ENCODE measurements around the gene ANAPC1.

GRCh38 chr2:109217555-109217754, 88.5 kb downstream of the SH3RF3 start:
- PRO-cap, result no peak
- RAMPAGE, long total RNA, 3 experiments, result no peak in any of the 3 experiments

DNA sequence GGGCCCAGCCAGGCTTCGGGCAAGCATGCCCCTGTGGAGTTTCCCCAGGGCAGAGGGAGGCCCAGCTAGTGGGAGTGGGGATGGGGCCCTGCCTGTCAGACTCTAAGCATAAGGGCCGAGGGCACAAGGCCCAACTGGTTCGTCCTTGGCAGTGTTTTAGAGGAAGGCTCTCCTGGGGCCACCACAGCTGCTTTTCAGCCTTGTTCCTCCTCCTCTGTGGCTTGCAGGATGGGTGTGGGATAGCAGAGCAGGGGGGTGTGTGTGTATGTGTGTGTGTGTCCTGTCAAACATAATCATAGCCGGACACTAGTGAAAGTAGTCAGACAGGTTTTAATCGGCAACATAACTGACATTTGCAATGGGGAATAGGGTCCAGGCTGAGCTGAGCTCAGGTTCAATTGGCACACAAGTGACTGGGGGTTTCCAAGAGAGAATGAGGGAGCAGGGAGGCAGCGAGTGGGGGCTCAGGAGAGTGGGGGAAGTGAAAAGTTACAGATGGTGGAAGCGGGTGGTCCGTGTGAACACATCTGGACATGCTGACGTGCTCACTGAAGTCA, 114.2 kb downstream of the SEPTIN10 start:
- PRO-cap, result no peak
- RAMPAGE, long total RNA, 3 experiments, result no peak in any of the 3 experiments

DNA sequence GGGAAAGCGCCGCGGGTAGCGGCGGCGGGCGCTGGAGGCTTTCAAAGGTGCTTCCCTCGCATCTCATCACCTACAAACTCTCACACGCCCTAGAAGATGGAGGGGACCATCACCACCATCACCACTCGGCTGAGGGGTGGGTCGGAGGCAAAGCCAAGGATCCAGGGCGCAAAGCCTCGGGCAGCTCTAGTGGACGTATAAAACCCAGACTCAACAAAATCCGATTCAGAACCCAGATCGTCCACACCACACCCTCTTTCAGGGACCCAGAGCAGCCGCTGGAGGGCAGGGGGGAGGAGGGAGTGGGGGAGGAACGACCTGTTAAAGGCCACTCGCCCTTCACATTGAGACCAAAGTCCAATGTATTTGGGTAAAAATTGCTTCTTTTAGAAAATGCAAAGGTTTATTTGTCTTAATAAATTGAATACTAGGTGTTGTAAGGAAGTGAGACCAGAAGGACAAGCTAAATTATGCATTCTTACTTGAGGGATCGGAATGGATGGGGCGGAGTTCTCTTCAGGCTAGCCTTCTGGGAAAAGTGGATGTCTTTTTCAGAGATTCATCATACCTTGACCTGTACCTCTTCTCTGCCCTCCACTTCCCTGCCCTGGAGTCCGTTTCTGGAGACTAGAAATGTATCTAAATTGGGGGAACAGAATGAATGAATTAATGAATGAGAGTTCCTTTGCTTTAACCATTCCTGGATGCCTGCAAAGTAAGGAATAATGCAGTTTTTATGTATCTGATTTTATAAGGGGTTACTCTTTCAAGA, 1.7 kb downstream of the SOWAHC start:
- PRO-cap, result no peak
- RAMPAGE, long total RNA, 3 experiments, result no peak in any of the 3 experiments

DNA sequence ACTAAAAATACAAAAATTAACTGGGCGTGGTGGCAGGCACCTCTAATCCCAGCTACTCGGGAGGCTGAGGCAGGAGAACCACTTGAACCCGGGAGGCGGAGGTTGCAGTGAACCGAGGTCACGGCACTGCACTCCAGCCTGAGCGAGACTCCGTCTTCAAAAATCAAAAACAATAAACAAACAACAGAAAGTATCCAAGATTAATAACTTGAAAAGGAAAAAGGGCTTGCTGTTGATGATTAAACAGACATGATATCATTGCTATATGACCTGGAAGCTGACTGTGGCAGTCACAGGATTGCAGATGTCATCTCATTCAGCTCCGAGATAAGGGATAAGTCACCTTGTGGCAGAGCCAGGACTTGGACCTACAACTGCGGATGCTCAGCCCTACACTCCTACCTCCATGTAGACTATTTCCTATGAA, 16.8 kb downstream of the SOWAHC start:
- PRO-cap, result no peak
- RAMPAGE, long total RNA, 3 experiments, result no peak in any of the 3 experiments

DNA sequence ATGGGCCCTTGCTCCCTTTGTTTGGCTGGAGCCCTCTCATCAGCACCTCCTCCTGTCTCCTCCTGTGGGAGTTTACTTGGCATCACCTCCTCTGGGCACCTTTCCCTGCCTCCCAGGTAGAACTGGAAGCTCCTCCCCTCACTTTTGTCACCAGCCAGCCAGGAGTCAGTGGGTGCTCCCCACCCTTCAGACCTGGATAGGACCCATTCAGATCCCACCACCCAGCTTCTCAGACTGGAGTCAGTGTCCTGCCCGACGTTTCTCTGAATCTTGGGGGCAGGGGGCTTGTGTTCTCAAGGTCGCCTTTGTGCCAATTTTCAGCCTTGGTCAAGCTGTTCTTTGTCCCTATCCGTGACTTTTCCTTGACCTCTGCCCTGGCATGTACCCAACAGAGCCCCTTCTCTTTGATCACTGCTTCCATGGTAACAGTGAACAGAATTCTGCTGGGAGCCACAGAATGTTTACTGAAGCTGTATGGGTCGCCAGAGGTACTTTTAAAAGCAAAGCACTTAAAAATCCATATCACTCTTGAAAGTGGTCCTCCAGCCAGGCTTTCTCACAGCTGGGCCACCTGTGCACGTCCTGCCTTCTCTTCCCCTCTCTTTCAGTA, 63.0 kb downstream of the SOWAHC start:
- PRO-cap, result no peak
- RAMPAGE, long total RNA, 3 experiments, result no peak in any of the 3 experiments

- PRO-cap, result no peak
- RAMPAGE, long total RNA, 3 experiments, result no peak in any of the 3 experiments
These were observed 2.3 kb upstream of the MALL start for GRCh38 chr2:110117865-110118393.

DNA sequence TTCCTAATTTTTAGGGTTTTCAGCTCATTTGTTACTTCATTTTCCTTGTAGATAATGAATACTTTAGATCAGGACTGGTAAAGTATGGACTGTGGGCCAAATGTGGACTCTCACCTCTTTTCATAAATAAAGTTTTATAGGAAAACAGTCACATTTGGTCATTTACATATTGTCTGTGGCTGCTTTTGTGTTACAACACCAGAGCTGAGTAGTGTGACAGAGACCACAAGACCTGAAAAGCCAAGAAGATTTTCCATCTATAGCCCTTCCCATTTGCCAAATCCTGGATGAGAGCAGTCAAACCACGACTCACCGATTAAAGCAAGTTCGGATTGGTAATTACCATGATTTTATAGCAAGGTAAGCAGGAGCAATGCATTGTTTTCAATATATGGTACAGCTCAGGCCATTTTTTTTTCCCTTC, 9.3 kb upstream of the MALL start:
- PRO-cap, result no peak
- RAMPAGE, long total RNA, 3 experiments, result no peak in any of the 3 experiments

- PRO-cap, result no peak
- RAMPAGE, long total RNA, 3 experiments, result no peak in any of the 3 experiments
These were observed 37.2 kb downstream of the NPHP1 start for GRCh38 chr2:110167584-110168093.

GRCh38 chr2:110858792-110859365, 126.5 kb downstream of the ACOXL start:
- PRO-cap, result no peak
- RAMPAGE, long total RNA, 3 experiments, result no peak in any of the 3 experiments

DNA sequence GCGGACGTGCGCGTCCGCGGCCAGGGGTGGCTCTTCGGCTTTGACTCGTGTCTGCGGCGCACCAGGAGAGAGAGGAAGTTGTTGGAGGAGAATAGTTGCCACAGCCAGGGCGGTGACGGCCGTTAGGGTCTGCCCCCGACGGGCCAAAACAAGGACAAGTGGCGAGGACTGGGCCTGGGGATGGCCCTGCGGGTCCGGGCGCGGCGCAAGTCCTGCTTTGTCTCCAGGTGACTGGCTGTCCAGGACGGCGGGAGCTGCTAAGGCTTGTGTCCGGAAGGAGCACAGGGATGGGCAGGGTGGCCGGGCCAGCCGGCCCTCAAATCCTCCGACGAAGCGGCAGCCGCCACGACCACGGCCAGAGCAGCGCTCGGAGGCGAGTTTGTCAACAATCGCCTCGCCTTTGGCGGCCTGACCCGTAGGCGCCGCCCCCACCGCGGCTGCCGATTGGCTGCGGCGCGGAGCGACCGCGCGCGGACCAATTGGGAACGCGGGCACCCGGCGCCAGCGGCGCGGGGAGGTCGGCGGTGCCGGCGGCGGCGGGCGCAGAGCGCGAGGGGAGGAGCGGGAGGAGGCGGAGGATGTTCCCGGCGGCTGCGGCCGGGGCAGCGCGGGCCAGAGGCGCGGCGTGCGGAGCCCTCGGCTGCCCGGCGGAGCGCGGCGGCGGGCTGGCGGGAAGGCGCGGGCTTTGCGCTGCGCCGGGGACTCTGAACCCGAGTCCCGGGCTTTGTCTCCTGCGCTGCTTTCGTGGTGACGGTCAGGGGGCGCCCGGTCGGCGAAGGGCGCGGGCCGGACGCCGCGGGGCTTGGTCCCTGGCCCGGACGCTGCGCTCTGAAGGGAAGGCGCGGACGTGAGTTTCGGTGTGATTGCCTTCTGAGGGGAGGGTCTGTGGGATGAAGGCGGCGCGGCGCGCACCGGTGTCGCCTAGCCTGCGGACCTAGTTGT, 1.6 kb downstream of the BCL2L11 start:
- PRO-cap, result bidirectional peak, plus-strand start at position 545 of the sequence, minus-strand start at position 384 of the sequence
- RAMPAGE, long total RNA, 3 experiments, result start-site peak on the minus strand in 2 of 3 experiments, centred at positions 376 to 393 of the sequence, 16 to 21 reads per replicate

GRCh38 chr2:111157793-111158322, 37.1 kb downstream of the BCL2L11 start:
- PRO-cap, result no peak
- RAMPAGE, long total RNA, 3 experiments, result no peak in any of the 3 experiments

DNA sequence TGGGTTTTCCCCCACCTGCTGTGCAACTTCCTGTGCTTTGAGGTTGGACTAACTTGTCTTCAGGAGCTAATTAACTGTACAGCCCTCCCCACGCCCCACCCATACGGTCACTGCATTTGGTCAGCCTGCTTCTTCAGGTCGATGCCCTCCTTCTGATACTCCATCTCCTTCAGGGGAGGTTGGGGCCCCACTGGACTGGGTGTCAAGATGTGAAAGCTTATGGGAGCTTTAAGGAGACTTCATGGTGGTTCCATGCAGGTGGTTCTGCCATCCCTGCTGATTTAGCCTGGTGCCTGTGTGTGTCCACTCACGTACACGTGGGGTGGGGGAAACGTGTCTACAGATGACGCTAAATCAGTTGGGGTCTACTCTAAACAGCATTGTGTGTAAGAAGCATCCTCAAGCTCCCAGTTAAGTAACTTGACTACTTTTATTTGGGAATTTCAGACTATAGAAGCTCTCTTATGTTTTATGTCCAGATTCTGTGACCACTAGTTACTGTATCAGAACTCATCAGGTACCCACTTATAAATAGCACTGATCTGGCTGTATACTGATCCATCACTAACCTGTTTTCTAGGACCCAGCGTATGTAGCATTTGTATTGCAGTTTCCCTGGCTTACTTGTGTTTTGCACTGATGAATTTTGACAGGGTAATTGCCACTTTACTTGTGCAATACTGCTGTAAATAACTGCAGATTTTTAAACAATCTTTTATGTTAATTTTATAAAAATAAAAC, 47.1 kb downstream of the BCL2L11 start:
- PRO-cap, result no peak
- RAMPAGE, long total RNA, 3 experiments, result no peak in any of the 3 experiments

DNA sequence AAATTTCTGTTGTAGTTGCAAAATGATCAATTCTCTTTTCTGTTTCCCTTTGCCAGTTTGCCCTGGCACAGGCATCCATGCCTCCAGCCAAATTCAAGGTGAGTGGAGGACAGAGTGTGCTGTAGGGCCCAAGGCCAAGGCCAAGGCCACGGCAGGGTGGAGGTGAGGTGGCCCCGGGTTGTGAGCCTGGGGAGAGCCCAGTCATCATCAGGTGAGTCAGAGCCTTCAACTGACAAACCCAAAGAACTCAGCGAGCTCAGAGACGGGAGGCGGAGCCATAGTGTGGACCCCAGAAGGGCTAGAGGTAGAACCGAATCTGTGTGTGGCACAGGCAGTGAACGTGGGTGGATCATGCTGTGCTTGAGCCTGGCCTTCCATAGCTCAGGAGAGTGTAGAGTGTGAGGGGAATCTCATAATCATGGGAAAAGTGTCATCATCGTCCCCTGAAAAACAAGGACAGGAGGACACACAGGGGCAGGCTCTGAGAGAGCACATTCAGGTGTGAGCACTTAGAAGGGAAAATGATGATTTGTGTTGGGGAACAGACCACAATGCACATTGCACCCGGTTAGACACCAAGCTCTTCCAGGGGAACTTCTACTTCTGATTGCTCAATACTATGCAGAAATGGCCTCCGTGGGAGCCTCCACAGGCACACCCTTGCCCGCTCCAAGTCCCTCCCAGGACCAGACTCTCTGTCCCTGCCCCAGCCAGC, 55.9 kb downstream of the BCL2L11 start:
- PRO-cap, result no peak
- RAMPAGE, long total RNA, 3 experiments, result no peak in any of the 3 experiments

DNA sequence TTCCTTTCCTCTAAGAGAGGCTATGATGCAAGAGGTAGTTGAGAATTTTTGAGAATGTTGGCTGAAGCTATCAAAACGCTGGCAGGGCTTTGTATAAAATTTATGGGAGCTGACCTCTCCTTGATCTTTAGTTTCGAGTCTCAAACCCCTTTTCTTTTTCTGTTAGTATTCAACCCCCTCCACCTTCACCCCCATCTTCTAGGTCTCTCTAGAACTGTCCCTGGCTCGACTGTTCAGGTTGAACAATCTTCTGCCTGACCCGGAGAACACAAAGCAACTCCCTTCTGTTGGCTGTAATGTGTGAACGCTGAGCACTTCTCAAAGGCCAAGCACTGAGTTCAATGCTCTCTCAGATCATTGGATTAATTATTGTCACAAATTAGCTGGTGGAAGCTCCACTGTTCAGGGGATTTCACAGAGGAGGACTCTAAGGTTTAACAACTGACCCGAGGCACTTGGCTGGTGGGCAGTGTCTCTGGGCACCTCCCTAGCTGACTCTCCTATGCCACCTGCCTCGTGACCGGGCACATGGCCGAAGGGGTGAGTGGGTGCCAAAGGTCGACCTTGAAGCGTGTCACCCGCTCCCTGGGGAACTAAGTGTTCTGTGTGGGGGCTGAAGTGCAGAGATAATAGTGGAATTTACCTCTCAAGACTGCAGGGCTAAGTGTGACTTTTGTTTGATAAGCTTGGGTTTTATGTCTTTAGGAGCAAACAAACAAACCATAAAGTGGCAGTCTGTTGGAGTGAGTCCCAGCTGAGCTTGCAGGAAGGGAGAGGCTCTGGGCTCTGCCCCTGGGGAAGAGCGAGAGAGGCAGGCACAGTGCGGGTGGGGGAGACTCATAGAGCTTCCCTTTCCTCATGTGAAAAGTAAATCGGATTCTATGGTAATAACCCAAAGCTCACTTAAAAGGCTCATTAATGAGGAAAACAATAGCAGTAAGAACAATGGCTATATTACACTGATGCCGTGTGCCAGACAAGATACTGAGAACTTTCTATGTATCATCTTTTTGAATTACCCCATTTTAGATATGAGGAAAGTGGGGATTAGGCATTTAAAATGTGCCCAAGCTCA, 64.8 kb downstream of the BCL2L11 start:
- PRO-cap, result no peak
- RAMPAGE, long total RNA, 3 experiments, result no peak in any of the 3 experiments

GRCh38 chr2:111233613-111234148, 113.0 kb downstream of the BCL2L11 start:
- PRO-cap, result no peak
- RAMPAGE, long total RNA, 3 experiments, result no peak in any of the 3 experiments

- PRO-cap, result no peak
- RAMPAGE, long total RNA, 3 experiments, result no peak in any of the 3 experiments
These were observed 342.7 kb downstream of the BCL2L11 start for GRCh38 chr2:111463141-111464034.

DNA sequence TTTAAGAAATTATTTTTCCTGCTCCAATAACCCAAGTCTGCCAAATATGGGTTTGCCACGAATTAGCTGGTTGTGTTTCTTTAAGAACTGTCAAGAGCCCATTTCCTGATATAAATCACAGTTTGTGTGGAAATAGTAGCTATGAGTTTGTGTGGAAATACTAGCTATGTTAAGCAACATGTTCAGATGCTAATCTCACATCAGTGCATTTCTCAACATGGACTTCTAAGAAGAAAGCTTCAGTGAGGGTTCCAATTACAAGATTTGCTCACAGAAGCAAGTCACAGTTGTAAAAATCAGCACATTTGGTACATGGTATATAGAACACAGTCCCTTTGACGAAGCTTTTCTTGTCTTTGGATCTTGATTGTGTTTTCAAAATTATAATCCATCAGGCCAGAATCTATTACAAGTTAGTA, 259.2 kb downstream of the ANAPC1 start:
- PRO-cap, result no peak
- RAMPAGE, long total RNA, 3 experiments, result no peak in any of the 3 experiments

- PRO-cap, result no peak
- RAMPAGE, long total RNA, 3 experiments, result no peak in any of the 3 experiments
These were observed 221.0 kb downstream of the ANAPC1 start for GRCh38 chr2:111662934-111663406.

- PRO-cap, result bidirectional peak, plus-strand start at chr2:111884255, minus-strand start at chr2:111884181
- RAMPAGE, long total RNA, 3 experiments, result start-site peak on the minus strand in 2 of 3 experiments, at chr2:111884171-111884196 at its widest, 244 to 300 reads per replicate
These were observed at the start of gene ANAPC1 for GRCh38 chr2:111883377-111884572. TSS of gene ANAPC1 (minus strand) at chr2:111884193.

DNA sequence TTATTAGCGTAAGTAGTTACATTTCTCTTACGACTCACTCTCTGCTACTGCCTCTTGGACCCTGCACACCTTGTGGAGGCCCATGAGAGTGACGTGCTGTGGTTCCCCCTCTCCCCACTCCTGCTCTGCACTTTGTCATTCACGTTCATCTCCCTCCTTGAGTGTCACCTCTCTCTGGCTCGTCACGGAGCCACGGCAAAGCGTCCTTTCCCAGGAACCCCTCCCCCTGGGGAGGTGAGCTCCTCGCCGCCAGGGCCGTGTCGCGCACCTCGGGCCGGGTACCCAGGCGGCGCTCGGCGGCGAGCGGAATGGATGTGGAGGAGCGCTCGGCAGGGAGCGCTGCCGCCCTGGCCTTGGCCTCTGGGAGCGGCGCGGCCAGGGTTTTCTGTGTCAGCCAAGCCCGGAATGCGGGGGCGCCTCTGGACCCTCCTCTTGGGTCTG, 652 bp upstream of the MERTK start:
- PRO-cap, result unidirectional peak, minus-strand start at position 355 of the sequence
- RAMPAGE, long total RNA, 3 experiments, result no peak in any of the 3 experiments

Measured in tibial nerve (tissue), 3 donors.